Vagina (tissue), 1 donor: ENCODE data around the gene RAP1A.

- PRO-cap: no peak
- RAMPAGE, long total RNA: no peak
These were observed 19.4 kb downstream of the KCNC4 start for GRCh38 chr1:110229230-110230154.

DNA sequence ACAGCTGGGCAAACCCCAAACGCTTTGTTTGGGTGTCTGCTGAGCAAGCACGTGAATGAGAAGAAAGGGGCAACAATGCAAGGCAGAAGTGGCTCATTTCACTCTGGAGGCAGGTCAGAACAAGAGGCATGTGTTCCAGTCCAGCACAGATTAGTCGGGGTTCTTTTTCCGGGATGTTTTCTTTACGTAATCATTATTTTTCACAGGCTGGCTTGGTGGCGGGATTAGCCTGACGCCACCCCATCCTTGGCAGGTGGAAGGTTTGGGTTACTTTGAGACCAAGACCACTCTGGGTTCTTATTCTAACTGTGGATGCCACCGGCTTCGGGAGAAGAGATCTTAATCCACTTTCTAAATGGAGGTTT, 33.7 kb downstream of the KCNC4 start:
- PRO-cap: no peak
- RAMPAGE, long total RNA: no peak

DNA sequence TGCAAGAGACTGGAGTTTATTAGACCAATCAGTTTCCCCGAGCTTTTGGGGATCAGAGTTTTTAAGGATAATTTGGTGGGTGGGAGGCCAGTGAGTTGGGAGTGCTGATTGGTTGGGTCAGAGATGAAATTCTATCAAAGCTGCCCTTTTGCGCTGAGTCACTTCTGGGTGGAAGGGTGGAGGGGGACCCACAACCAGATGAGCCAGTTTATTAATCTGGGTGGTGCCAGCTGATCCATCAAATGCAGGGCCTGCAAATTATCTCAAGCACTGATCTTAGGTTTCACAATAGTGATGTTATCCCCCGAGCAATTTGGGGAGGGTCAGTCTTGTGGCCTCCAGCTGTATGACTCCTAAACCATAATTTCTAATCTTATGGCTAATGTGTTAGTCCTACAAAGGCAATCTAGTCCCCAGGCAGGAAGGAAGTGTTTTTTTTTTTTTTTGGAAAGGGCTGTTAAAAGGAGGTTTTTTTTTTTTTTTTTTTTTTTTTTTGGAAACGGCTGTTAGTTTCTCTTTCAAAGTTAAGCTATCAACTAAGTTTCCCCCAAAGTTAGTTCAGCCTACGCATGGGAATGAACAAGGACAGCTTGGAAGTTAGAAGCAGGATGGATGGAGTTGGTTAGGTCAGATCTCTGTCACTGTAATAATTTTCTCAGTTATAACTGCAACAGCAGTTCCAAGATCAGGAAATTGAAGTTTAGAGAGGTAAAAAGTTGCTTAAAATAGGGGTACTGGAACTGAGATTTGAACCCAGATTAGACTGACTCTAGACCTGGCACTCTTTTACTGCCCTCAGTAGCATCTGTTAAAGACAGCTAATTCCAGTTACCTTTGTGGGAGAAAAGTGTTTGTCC, 7.3 kb downstream of the SLC16A4 start:
- PRO-cap: unidirectional peak, plus-strand start at position 161 of the sequence; unidirectional peak, plus-strand start at position 561 of the sequence
- RAMPAGE, long total RNA: no peak

GRCh38 chr1:110401235-110401621, 6.3 kb downstream of the LAMTOR5 start:
- PRO-cap: no peak
- RAMPAGE, long total RNA: no peak

GRCh38 chr1:110645970-110646176, 28.9 kb downstream of the KCNA3 start:
- PRO-cap: no peak
- RAMPAGE, long total RNA: no peak

DNA sequence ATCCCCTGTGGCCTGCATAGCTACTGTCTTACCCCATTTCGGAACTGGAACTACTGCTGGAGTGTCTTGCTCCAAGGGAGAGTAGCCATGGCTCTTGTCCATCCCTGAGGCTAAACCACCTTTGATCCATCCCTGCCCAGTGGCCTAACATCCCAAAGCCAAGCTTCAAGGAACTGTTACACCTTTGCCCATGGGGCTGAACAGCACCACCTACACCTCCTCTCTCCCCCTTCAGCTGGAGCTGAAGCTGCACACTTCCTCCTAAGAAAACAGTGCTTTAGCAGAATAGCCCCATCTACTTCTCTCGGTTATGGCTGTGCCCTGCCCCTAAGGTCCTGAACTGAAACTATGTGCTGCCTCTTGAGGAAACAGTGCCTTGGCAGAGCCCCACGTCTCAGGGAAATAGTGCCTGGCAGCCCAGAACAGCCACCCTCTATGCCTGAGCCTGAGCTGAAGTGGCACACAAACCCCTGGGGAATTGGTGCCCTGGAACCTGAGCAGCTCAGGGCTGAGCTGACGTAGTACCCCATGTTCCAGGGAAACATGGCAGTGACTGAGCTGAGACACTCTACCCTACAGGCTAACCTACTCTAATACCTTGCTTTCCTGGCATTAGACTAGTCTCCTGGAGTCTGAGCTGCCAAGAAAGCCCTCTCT, 85.2 kb upstream of the CD53 start:
- PRO-cap: no peak
- RAMPAGE, long total RNA: no peak

DNA sequence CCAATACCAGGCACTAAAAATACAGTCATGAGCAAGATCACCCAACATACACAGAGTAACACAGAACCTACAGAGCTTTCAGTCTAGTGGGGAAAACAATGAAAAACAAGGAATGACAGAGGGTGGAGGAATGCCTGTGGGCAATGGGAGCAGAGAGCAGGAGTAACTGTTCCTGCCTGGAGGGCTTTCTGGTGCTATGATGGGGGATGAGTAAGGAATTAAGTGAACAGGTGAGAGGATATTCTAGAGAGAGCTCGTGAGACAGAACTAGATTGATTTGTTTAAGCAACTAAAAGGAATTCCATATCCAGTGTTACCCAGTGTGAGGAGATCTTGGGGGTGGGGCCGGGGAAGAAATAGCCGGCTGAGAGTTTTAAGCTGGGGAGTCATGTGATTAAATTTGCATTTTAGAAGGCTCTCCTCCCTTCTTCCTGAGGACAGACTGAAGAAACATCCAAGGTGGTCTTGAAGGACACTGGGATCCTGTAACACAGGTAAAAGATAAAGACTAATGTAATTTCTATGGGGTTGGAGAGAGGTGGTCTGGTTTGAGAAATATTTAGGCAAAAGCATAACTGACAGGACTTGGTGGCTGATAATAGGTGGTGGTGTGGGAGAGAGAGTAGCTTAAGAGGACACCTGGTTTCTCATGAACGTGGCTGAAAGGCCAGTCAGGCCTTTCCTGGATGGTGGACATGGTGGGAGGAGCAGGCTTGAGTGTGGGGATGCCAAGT, 2.0 kb upstream of the CD53 start:
- PRO-cap: no peak
- RAMPAGE, long total RNA: no peak

DNA sequence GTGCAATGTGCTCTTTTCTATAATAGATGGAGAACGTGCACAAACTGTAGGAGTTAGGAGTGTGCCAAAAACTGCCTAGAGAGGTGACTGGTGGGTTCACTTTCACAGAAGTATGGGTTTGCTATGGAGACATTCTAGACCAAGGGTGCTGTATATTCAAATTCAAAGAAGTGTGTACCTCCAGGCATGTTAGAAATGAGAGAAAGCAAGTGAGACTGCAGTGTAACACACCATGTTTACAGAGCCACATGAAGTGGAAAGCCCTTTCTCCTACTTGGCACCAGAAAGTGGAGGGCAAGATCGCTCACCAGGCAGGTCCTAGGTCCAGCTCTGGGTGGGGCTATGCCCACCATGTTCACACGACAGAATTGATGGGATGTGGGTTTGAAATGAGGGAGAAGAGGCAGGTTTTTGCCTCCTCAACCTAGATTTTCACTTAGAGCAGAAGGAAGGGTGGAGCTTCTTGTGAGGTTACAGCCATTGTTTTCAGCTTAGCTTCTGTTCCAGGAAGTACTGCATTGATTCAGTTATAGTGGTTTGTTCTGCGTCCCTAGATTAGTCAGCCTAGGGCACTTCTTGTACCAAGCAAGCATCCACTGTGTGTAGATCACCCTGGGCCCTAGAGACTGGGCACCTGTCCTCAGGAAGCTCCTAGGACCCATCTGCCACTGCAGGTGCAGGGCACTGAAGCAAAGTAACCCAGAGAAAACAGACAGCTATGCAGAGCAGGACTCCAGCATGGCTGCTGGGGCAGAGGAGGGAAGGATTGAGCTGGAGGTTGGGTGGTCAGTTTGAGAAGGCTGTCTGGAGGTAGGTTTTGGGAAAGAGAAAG, 2.3 kb downstream of the CD53 start:
- PRO-cap: no peak
- RAMPAGE, long total RNA: start-site peak on the plus strand centred at position 585 of the sequence, 111 bp wide, 18 reads

GRCh38 chr1:110892281-110892805, 19.4 kb downstream of the CD53 start:
- PRO-cap: no peak
- RAMPAGE, long total RNA: no peak

GRCh38 chr1:110903582-110904614, 30.9 kb downstream of the CD53 start:
- PRO-cap: no peak
- RAMPAGE, long total RNA: no peak

GRCh38 chr1:110916767-110917355, 43.9 kb downstream of the CD53 start:
- PRO-cap: no peak
- RAMPAGE, long total RNA: no peak

DNA sequence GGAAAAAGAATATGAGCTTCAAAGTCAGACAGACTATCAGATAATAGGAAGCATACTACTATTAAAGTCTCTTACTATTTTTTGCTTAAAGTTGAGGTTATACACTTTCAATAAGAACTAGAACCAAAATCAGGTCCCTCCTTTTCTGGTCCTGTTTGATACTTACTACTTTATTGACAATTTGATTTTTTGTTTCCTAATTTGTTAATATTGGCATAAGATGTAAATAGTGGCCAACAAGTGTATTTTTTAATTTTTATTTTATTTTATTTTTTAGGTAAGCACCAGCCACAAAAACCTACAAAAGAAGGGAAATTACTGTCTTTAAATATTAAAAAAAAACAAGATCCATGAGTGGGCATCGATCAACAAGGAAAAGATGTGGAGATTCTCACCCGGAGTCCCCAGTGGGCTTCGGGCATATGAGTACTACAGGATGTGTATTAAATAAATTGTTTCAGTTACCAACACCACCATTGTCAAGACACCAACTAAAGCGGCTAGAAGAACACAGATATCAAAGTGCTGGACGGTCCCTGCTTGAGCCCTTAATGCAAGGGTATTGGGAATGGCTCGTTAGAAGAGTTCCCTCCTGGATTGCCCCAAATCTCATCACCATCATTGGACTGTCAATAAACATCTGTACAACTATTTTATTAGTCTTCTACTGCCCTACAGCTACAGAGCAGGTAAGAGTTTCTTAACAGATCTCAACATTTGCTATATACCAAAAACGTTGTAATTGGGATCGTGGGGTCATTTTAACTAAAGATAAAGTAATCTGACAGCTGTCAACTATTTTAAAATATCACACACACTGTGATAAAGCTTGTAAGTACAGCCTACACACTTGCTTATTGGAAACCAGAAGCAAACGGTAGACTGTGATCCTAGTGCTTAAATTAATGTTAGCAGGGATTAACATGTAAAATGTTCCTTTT, 7.6 kb downstream of the CEPT1 start:
- PRO-cap: no peak
- RAMPAGE, long total RNA: no peak

- PRO-cap: no peak
- RAMPAGE, long total RNA: no peak
These were observed 12.8 kb upstream of the CHI3L2 start for GRCh38 chr1:111214269-111215548.

DNA sequence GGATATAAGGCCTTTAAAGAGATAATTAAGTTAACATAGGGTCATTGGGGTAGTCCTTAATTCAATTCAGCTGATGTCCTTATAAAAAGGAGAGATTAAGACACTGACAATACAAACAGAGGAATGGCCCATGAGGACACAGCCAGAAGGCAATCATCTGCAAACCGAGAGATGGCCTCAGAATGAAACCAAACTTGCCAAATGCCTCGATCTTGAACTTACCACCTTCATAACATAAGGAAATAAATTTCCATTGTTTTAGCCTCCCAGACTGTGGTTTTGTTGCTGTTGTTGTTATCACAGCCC, 14.2 kb downstream of the ADORA3 start:
- PRO-cap: no peak
- RAMPAGE, long total RNA: no peak

DNA sequence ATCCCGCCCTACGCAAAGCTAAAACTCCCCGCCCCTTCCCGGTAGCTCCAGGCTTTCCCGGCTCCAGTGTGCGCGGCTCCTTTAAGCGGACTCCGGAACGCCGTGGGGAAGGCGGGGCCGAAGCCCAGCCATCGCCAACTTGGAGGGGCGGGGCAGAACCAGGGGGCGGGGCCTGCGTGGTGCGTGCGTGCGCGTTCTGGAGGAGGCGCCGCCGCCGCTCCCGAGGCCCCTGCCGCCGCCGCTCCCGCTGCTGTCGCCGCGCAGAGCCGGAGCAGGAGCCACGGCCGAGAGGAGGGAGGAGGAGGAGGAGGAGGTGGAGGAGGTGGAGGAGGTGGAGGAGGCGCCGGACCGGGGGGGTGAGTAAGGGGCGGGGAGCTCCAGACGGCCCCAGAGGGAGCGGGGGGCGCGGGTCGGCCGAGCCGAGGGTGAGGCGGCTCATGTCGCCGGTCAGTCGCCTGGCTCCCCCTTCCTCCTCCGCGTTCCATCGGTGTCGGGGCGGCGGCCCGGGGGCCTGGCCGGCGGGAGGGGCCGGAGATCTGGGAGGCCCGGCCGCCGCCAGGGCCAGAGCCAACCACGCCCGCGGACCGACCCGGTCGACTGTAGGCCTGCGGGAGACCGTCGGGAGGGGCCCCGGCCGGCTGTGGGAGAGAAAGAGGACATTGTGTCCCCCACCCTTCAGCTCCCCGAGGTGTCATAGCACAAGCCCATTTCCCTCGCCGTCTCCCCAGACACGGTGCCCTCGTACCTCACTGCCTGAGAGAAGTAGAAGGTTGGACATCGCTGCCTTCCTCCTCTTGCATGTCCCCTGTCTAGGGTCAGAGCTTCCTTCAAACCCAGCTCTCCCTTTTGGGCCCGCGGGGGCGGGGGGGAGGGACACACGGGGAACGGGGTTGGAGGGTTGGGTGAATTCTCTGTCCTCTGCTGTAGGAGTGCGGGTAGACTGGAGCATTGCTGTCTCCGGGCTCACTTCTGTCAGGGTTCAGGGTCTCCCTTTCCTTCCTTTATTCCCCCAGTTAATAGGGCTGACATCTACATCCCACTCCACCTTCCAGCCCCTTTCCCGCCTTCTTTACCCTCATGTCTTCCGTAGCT, at the start of gene RAP1A:
Gene RAP1A, plus strand, starts transcription at position 211 of the 1,092 bp plus-strand sequence.
- PRO-cap: bidirectional peak, plus-strand start at position 390 of the sequence, minus-strand start at position 83 of the sequence; bidirectional peak, plus-strand start at position 564 of the sequence, minus-strand start at position 595 of the sequence
- RAMPAGE, long total RNA: start-site peak on the plus strand centred at position 258 of the sequence, 73 bp wide, 460 reads

DNA sequence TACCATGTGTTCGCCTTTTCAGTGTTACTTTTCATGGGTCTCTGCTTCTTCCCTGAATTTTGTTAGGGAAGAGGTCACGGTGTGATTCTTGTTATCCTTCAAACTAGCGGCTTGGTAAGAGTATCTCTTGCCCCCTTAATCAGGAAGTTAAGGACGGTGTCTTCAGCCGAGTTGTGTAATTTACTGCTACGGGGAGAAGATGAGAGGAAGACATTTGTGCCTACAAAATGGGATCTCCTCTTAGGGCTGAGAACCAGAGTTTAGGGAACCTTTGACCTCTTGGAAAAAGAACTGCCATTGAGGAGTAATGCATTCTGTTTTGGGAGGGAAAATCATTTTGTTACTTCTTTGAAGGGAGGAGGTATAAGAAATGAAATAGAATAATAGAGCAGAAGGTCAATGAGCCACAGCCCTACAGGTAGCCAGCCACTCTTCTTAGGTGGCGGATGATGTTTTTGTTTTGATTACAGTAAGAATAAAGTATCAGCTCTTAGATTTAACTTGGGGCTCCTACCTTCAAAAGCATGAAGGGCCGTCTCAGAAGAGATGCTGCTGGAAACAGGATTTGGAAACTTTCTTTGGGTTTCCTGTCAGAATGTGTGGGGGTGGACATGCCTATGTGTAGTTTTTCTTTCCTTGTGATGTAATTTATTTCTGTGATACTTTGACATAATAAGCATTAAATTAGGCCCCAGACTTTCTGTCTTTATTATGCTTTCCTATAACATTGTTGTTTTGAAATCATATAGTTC, 1.3 kb downstream of the RAP1A start:
- PRO-cap: no peak
- RAMPAGE, long total RNA: no peak

- PRO-cap: no peak
- RAMPAGE, long total RNA: start-site peak on the plus strand at chr1:111644948-111645712, 31 reads
These were observed 25.6 kb downstream of the RAP1A start for GRCh38 chr1:111644981-111645869.

GRCh38 chr1:111733225-111734329, 5.6 kb downstream of the INKA2 start:
- PRO-cap: unidirectional peak, plus-strand start at chr1:111733570
- RAMPAGE, long total RNA: no peak

DNA sequence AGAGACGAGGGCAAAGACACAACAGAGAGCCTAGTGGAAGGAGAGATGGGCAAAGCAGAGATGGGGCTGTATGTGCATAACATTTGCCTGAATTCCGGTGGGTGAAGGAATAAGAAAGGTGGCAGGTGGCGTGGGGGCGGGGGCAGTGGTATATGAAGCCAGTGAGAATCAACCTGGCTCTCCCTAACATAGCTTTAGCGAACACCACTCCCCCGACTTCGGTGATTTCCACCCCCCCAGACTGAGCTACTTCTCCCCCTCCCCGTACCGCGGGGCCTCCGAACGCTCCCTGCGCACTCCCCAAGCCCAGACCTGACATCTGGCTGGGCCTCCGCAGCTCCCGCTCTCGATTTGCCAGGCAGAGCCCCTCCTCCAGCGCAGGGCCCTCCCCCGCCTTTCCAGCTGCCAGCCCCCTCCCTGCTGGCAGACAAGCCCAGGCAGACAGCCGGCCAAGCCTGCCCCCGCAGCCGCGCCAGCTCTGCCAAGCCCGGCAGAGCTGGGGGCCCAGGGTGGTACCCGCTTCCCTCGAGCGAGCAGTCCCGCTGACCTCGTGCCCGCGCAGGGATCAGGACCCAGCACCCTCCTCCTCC, 932 bp downstream of the INKA2 start:
- PRO-cap: bidirectional peak, plus-strand start at position 309 of the sequence, minus-strand start at position 321 of the sequence; bidirectional peak, plus-strand start at position 440 of the sequence, minus-strand start at position 348 of the sequence
- RAMPAGE, long total RNA: no peak

- PRO-cap: no peak
- RAMPAGE, long total RNA: no peak
These were observed 95.7 kb downstream of the DDX20 start for GRCh38 chr1:111851330-111851911.